ENCODE results near the gene WFDC1.

- PRO-cap, 4 experiments = peak in 2 of 4 experiments; most common plus-strand start chr16:84294980 (in 1); most common minus-strand start chr16:84294947 (in 2)
- RAMPAGE, long total RNA, 4 experiments = no peak in any of the 4 experiments
Measured at GRCh38 chr16:84294261-84295139, at the start of gene WFDC1. WFDC1 (plus strand) TSS chr16:84294878.

GRCh38 chr16:84505020-84505373, 538 bp upstream of the MEAK7 start:
- PRO-cap, 4 experiments = no peak in any of the 4 experiments
- RAMPAGE, long total RNA, 4 experiments = no peak in any of the 4 experiments

GRCh38 chr16:84537614-84538259, 33.3 kb upstream of the MEAK7 start:
- PRO-cap, 4 experiments = no peak in any of the 4 experiments
- RAMPAGE, long total RNA, 4 experiments = no peak in any of the 4 experiments

- PRO-cap, 4 experiments = peak in 2 of 4 experiments; most common minus-strand start chr16:84614330 (in 2)
- RAMPAGE, long total RNA, 4 experiments = no peak in any of the 4 experiments
Measured at GRCh38 chr16:84613554-84614710, 3.9 kb downstream of the COTL1 start.

DNA sequence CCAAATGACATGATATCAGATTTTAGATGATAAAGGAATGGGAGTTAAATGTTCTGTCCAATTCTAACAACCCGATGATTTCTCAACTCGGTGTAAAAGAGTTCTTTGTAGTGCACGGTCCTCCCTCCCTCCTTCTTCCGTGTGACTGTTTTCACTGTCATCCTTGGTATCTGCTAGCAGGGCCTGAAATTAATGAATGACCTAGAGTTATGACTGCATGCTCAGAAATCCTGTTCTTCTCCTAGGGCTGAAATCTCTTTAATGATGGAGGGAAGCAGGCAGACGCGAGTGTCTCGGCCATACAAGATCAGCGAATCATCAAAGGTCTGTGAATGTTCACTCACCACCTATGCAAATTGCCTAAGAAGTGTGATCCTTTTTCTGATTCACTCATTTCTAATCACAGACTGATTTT, 2.3 kb downstream of the KLHL36 start:
- PRO-cap, 4 experiments = peak in 1 of 4 experiments; most common plus-strand start position 100 of the sequence (in 1)
- RAMPAGE, long total RNA, 4 experiments = no peak in any of the 4 experiments

- PRO-cap, 4 experiments = no peak in any of the 4 experiments
- RAMPAGE, long total RNA, 4 experiments = no peak in any of the 4 experiments
Measured at GRCh38 chr16:84661218-84662070, 13.1 kb downstream of the KLHL36 start.

- PRO-cap, 4 experiments = no peak in any of the 4 experiments
- RAMPAGE, long total RNA, 4 experiments = no peak in any of the 4 experiments
Measured at GRCh38 chr16:84765422-84766464, 54.0 kb upstream of the CRISPLD2 start.

DNA sequence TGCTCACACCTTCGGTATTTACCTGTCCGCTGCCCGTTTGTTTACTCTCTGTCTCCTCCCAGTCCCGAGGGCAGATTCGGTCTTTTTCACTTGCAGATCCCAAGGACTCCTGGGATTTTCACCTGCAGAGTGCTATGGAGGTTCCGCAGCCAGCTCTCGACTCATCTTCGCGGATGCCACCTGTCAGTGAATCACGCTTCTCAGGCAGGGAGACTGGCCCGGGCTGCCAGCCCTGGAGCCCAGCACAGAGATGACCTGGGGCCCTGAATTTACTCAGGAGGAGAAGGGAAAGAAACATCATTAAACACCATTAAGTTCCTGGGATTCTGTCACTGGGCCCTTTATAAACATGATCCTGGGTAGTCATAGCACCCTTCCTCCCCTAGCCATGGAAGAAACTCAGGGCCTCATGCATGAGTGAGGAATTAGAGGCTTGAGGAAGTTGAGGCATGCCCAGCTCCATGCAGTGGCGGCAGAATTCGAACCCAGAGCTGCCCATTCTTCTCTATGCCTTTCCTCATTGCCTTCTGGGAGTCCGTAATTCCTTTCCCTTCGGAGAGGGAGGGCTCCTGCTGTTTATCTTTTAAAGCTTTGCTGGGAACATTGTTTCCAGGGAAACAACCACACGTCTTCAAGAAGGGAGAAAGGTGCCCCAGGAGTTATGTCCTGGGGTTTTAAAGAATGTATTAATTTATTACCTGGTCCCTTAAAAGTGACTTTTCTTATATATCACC, 8.4 kb downstream of the CRISPLD2 start:
- PRO-cap, 4 experiments = no peak in any of the 4 experiments
- RAMPAGE, long total RNA, 4 experiments = no peak in any of the 4 experiments

DNA sequence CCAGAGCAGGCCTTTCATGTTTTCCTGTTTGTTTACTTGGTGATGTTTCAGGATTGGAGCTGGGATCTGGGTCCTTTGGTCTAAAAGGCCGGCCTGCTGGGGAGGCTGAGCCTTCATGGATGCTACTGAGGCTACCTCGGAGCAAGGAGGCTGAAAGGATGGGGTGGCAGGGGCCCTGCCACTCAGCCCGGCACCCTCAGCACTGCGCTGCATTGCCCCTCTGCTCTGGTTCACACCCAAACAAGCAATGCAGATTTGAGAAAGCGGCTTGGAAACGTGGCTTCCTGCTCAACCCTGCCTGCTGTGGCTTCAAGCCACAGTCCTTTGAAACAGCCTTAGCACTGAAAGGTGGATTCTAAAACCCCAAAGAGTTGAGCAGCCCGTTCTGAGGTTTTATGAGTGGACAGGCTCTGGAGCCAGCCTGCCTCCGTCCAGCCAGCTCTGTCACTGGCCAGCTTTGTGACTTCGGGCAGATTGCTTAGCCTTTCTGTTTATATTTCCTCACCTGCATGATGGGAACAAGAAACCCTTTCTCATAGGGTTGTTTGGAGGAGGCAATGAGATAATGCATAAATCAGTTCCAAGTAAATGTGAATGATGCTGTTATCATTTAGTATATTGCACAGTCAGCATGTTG, 23.4 kb downstream of the CRISPLD2 start:
- PRO-cap, 4 experiments = no peak in any of the 4 experiments
- RAMPAGE, long total RNA, 4 experiments = no peak in any of the 4 experiments

DNA sequence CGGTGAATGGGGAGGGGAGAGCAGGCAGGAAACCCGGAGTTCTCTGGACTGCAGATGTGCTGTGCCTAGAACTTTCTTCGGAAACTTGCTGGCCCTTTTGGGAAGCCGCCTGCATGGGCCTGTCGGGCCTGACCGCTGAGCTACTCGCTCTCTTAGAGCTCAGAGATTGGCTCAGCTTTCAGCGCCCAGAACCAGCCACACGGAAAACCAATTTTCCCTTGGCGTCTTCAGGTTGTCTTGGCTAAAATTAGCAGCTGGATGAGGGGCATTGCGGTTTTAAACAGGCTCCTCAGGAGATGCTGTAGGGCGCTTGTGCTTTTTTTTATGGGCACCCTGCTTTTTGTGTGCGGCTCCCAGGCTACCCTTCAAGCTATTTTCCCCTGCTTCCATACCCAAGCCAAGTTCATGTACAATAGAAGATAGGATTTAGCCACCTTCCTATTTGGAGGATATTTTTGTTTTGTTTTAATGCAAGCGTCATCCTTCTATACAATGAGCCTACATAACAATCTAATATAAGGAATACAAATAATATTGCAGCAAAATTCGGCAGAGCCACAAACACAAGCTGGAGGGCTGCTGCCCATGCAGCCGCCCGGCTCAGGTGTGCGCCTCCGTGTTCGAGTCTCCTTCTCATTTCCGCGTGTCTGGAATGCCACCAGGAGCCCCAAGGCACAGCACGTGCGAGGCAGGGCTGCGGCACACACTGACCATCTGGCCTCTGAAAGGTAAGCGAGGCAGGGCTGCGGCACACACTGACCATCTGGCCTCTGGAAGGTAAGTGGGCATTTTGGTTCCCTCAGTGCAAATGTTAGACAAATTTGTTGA, 37.8 kb downstream of the ZDHHC7 start:
- PRO-cap, 4 experiments = no peak in any of the 4 experiments
- RAMPAGE, long total RNA, 4 experiments = no peak in any of the 4 experiments

DNA sequence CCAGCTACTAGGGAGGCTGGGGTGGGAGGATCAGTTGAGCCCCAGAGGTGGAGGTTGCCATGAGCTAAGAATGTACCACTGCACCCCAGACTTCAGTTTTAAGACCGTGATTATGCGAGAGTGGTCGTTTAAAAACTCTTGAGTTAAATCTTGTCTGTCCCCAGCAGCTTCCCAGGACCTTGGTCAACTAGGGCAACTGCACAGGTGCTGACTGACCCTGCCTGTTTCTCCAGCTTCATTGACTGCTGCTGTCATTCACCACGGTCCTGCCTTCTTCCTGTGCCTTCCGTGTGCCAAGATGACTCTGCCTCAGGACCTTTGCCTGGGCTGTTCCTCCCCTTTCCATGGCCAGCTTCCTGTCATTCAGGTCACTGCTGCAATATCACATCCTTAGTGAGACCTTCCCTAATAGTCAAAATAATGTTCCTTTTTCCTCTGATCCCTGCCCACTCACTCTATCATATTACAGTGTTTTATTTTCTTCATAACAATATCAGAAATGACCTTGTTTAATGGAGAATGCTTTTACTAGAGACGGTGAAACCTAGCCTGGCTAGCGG, 3.9 kb downstream of the KIAA0513 start:
- PRO-cap, 4 experiments = no peak in any of the 4 experiments
- RAMPAGE, long total RNA, 4 experiments = no peak in any of the 4 experiments

GRCh38 chr16:85086773-85087511, 25.3 kb downstream of the CIBAR2 start:
- PRO-cap, 4 experiments = no peak in any of the 4 experiments
- RAMPAGE, long total RNA, 4 experiments = no peak in any of the 4 experiments

GRCh38 chr16:85104626-85105193, 7.6 kb downstream of the CIBAR2 start:
- PRO-cap, 4 experiments = no peak in any of the 4 experiments
- RAMPAGE, long total RNA, 4 experiments = no peak in any of the 4 experiments

DNA sequence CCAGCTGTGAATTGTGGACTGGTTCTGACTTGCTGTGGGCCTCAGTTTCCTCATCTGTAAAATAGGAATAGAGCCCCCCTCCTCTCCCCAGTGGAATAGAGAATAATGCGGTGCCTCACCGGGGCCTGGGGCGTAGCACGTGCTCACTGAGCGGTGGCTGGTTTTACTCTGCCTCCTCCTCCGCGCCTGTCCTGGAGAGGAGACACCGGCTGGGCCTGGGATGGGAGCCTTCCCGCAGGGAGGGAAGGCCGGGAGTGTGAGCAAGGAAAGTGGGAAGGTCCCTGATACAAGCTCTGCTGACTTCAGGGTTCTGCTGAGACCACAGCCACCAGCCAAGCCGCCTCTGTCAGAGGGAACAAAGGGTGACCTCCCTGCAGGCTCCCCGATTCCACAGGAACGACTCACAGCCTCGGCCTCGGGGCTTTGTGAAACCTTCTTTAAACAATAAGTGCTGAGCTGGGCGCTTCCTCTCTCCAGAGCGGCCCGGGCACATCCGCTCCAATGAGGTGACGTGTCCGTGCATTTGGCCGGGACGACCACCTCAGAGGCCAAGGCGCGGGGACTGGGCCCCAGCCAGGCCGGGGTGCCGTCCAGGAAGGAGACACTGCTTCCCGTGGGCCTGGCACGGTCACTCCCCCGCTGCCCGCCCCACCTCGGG, 11.6 kb upstream of the CIBAR2 start:
- PRO-cap, 4 experiments = peak in 3 of 4 experiments; most common plus-strand start position 385 of the sequence (in 1); most common minus-strand start position 398 of the sequence (in 3)
- RAMPAGE, long total RNA, 4 experiments = no peak in any of the 4 experiments

- PRO-cap, 4 experiments = peak in 1 of 4 experiments; most common plus-strand start chr16:85130592 (in 1); most common minus-strand start chr16:85130494 (in 1)
- RAMPAGE, long total RNA, 4 experiments = no peak in any of the 4 experiments
Measured at GRCh38 chr16:85130199-85130708, 18.0 kb upstream of the CIBAR2 start.

DNA sequence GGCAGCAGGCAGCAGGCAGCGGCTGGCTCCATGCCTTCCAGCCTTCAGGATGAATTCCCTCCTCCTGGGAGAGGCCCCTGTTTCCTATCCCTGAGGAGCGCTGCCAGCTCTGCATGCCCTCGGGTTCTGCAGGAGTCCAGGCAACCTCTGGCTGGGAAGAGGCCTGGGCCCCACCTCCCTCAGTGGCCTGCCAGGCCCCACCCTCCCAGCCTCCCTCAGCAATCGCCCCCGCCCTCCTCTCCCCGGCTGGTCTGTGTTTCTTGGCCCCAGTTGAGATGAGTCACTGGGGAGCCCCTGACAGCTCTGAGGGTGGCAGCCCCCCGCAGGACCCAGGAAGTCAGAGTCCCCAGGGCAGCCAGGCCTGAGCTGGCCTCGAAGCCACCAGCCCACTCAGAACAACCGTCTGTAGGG, 39.4 kb upstream of the CIBAR2 start:
- PRO-cap, 4 experiments = peak in 2 of 4 experiments; most common minus-strand start position 128 of the sequence (in 2)
- RAMPAGE, long total RNA, 4 experiments = no peak in any of the 4 experiments

- PRO-cap, 4 experiments = peak in 3 of 4 experiments; most common plus-strand start chr16:85158005 (in 3); most common minus-strand start chr16:85157927 (in 2)
- RAMPAGE, long total RNA, 4 experiments = no peak in any of the 4 experiments
Measured at GRCh38 chr16:85157709-85158441, 45.6 kb upstream of the CIBAR2 start.

DNA sequence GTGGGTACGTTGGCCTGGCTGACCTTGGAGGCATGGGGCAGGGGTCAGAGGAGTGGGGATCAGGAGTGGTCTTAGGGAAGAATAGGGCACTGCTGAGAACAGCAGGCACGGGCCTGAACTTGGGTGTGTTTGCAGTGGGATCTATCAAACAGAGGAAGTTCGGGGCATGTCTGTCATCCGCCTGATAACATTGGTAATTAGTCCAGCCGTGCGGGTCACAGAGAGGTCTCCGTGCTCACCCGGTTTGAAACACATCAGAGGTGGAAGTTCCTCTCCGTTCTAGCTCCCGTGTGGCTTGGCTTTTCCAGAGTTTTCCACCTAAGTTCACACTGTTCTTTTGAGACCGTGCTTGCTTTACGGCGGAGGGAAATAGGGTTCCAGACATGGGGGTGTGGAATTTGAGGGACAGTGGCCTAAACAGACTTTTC, 59.7 kb upstream of the CIBAR2 start:
- PRO-cap, 4 experiments = peak in 2 of 4 experiments; most common plus-strand start position 252 of the sequence (in 2); most common minus-strand start position 157 of the sequence (in 1)
- RAMPAGE, long total RNA, 4 experiments = no peak in any of the 4 experiments

- PRO-cap, 4 experiments = no peak in any of the 4 experiments
- RAMPAGE, long total RNA, 4 experiments = no peak in any of the 4 experiments
Measured at GRCh38 chr16:85232336-85232714, 120.1 kb upstream of the CIBAR2 start.

DNA sequence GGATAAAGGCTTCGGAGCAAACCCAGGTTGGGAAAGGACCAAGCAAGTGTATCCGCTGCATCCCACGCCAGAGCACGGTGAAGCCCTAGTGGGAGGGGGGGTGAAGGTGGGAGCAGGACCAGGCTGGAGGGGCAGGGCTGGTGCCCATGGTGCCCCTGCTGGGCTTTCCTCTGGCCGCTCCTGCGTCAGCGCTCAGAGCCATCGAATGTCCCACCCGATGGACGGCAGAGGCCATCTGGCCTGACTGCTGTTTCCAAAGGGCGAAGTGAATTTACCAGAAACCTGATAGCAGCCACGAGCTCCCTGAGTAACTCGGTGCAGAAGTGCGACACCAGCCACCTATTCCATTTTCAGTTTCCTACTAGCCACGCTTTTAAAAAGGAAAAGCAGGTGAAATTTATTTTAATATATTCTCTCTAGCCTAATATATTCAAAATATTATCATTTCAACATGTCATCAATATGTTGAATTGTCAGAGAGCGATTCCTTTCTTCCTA, 203.6 kb upstream of the CIBAR2 start:
- PRO-cap, 4 experiments = no peak in any of the 4 experiments
- RAMPAGE, long total RNA, 4 experiments = no peak in any of the 4 experiments